Brain (tissue), 1 donor: ENCODE measurements around a stretch of chr1.

GRCh38 chr1:218347252-218348092 is 2.3 kb downstream of the TGFB2 start:
- RRBS: 3% methylated on average over 6 of the region's 23 CpGs

DNA sequence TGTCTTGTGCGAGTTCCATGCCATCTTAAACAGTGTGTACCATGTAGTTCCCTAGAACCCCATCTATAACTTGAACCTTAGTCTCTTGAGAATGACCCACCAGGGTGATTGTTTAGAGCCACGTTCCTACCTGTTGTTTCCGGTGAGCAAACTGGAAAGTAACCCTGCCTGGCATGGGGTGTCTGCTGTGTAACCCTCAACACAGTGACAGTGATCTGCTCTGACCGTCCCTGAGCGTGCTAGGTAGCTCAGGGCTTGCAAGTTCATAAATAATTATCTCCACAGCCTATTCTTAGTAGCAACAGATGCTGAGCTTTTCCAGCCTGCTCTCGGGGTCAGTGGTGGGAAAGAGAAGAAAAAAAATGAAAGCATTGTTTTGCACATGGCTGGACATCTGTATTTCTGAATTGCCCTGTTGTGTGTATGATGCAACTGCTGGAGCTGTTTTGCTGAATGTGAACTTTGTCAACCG is 26.7 kb downstream of the TGFB2 start:
- RRBS: no CpG with 5 or more reads among the region's 7 CpGs

DNA sequence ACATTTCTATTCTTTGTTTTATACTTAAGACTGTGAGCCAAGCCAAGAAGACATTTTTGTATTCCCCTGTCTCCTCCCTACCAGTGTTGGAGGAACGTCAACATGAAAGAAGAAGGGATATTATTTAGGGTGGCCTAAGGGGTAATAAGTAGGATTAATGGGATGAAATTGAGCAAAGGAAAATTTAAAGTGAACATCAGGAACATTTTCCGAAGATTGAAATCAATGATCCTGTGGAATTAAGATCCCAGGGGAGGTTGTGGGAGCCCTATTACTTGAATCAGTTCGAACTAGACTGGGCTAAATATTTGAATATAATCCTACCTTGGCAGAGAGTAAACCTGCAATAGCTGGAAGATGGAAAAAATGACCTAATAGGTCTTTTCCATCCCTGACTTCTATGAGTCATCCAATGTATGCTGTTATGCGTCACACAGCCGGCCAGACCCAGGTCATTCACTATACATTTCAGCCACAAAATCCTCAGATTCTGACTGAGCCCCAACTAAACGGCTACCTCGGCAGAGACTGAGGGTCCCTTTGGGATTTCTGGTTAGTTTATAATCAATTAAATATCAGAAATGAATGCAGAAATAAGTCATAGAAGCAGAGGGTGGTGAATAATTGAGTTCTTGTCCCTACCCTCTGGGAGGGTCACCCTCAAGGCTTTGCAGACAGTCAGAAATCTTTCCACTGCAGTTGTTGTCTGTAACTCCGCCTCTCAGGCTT is 240.3 kb downstream of the TGFB2 start:
- RRBS: no CpG with 5 or more reads among the region's 8 CpGs

DNA sequence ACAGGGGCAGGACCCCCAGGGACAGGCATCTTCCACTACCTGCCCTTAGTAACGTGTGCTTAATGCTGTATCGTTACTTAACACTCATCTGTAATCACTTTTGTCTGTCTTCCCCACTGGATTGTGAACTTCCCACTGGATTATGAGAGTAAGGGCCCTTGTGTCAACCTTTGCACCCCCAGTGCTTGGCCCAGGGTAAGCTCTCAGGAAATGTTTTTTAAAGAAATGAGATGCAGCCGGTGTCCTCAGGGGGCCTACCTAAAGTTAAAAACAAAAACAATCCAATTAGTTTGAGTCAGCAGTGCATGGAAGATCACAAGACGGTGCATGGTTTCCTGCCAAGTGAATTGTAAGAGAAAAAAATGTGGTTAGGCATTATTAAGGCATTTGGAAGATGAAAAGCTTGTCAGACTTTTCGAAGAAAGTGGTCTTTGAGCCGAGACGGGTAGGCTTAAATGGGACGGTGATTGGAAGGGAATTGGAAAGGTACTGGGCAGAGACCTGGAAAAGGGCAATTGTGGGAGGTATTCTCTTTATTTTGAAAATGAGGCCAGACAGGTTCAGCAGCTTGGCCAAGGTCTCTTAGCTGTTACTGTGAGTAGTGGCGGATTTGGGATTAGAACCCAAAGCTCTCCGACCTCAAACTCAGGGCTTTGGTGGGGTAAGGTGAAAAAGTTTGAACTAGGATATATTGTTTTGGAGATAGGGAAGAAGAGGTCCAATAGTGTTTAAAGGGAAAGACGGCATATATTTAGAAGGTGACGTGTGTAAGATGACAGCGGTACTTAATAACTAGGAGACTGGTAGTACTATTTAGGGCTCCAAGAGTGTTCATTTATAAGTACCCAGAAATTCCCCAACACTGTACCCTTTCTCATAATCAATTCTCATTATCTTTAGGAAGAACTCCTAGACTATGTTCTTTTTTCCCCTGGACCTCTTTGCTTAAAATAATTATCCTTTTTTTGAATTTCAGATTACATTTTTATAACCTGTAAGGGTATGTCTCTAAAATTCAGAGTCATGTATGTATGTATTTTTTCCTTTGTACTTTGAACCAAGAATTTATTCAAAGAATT is 1.2 kb downstream of the LYPLAL1 start:
- RRBS: no CpG with 5 or more reads among the region's 13 CpGs

DNA sequence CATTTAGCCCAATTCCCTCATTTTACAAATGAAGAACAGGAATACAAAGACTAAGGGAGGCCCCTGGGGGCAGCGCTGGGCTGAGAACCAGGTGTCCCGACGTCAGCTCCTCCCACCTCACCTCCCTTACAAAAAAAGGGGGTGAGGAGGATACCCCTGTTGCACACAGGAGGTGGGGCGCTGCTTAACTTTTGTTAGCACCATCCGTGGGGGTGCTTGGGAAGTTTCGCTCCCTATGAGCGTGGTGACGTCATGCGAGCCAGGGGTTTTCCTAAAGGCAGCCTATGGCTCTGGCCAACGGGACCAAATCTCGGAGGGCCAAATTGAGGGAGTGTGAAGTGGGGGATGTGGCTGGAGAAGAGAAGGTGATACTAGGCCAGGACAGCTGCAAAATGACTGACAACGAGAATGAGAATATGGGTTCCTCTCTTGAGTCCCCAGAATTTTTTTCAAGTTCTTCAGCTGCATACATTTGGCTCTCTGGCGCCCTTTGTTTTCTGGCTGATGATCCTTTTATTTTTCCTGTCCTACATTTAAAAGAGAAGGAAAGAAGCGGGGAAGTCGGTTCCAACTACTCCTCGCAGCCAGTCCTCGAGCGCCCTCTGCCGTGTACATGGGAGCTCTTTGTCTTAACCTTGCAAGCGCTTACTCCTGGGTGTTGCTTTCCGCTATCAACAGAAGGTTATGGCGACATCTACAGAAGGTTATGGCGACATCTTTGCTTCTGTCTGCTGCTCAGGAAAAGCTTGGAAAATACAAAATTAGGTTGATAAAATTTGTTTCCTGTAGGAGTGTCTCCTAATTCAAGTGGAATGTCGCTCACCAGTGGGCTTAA is 47.9 kb upstream of the ZC3H11B start:
- RRBS: no CpG with 5 or more reads among the region's 24 CpGs

- RRBS: no CpG with 5 or more reads among the region's 3 CpGs
These were observed 27.4 kb downstream of the EPRS1 start for GRCh38 chr1:220018852-220019331.

- RRBS: no CpG with 5 or more reads among the region's 1 CpG
These were observed 21.3 kb downstream of the EPRS1 start for GRCh38 chr1:220024901-220025577.

DNA sequence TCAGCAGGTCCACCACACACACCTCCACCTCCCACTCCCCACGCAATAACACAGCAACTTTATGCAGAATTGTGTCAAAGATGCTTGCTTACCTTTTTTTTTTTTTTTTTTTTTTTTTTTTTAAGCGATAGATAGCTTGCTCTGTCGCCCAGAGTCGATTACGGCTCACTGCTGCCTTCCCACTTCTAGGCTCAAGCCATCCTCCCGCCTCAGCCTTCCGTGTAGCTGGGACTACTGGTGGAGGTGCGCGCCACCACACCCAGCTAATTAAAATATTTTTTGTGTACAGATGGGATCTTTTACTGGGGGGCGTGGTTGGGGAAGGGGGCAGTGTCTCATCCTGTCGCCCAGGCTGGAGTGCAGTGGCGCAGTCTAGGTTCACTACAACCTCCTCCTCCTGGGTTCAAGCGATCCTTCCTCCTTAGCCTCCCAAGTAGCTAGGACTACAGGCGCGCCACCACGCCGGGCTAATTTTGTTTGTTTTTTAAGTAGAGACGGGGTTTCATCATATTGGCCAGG is 666 bp upstream of the BPNT1 start:
- RRBS: no CpG with 5 or more reads among the region's 18 CpGs

DNA sequence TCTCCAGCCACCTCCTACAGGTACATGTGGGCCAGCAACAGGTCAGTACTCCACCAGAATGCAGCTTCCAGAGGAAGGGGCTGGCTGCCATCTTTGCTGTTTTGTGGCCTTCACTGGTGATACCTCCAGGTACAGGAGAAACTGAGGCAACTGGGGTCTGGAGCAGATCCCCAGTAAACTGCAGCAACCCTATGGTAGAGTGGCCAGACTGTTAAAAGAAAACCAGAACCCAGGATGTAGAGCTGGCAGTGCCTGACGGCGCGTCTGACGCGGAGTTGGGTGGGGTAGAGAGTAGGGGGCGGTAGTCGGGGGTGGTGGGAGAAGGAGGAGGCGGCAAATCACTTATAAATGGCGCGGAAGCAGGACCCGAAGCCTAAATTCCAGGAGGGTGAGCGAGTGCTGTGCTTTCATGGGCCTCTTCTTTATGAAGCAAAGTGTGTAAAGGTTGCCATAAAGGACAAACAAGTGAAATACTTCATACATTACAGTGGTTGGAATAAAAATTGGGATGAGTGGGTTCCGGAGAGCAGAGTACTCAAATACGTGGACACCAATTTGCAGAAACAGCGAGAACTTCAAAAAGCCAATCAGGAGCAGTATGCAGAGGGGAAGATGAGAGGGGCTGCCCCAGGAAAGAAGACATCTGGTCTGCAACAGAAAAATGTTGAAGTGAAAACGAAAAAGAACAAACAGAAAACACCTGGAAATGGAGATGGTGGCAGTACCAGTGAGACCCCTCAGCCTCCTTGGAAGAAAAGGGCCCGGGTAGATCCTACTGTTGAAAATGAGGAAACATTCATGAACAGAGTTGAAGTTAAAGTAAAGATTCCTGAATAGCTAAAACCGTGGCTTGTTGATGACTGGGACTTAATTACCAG is 18.8 kb downstream of the RAB3GAP2 start:
- RRBS: no CpG with 5 or more reads among the region's 18 CpGs

GRCh38 chr1:220559026-220559860 is 31.3 kb downstream of the MARK1 start:
- RRBS: no CpG with 5 or more reads among the region's 1 CpG

DNA sequence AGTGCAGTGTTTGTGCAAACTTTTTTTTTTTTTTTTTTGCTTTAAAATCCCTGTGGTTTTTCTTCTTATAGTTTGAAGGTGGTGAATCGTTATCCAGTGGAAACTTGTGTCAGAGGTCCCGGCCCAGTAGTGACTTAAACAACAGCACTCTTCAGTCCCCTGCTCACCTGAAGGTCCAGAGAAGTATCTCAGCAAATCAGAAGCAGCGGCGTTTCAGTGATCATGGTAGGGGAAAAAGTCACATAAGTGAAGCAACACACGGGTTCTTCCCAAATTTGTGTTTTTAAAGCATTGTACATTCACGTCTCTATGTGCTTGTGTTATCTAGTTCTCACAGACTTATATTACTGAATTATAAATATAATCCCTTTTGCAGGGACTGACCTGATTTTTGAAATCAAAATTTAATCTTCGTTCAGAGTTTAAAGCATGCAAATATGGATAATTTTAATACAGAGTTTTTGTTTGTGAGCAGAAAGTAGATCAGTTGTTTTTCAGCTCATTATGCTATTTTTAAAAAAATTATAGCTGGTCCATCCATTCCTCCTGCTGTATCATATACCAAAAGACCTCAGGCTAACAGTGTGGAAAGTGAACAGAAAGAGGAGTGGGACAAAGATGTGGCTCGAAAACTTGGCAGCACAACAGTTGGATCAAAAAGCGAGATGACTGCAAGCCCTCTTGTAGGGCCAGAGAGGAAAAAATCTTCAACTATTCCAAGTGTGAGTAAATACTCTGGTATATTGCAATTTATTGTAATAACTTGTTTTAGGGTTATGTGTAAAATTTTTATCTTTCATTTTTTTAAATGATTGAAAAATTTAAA is 54.6 kb upstream of the C1orf115 start:
- RRBS: no CpG with 5 or more reads among the region's 9 CpGs

DNA sequence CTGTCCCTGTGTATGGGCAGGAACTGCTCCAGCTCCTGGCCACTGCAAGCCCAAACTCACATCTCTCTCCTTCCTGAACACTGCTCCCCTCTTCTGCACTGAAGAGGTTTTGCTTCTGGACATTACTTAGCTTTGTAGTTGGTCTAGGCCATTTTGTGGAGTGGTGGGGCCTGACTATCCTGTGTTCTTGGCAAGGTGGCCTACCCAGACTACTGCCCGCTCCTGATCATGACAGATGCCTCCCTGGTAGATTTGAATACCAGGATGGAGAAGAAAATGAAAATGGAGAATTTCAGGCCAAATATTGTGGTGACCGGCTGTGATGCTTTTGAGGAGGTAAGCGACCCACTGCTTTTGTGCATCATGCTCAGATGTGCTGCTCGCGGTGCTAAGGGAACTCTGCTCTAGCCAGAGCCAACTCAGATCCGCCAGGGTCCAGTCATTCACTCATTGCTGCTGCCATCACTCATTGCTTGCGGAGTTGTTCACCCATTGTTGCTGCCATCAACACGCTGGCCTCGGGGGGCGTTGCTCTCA is 14.7 kb downstream of the MTARC2 start:
- RRBS: no CpG with 5 or more reads among the region's 10 CpGs

GRCh38 chr1:220770241-220770683 is 16.5 kb upstream of the MTARC1 start:
- RRBS: no CpG with 5 or more reads among the region's 11 CpGs

DNA sequence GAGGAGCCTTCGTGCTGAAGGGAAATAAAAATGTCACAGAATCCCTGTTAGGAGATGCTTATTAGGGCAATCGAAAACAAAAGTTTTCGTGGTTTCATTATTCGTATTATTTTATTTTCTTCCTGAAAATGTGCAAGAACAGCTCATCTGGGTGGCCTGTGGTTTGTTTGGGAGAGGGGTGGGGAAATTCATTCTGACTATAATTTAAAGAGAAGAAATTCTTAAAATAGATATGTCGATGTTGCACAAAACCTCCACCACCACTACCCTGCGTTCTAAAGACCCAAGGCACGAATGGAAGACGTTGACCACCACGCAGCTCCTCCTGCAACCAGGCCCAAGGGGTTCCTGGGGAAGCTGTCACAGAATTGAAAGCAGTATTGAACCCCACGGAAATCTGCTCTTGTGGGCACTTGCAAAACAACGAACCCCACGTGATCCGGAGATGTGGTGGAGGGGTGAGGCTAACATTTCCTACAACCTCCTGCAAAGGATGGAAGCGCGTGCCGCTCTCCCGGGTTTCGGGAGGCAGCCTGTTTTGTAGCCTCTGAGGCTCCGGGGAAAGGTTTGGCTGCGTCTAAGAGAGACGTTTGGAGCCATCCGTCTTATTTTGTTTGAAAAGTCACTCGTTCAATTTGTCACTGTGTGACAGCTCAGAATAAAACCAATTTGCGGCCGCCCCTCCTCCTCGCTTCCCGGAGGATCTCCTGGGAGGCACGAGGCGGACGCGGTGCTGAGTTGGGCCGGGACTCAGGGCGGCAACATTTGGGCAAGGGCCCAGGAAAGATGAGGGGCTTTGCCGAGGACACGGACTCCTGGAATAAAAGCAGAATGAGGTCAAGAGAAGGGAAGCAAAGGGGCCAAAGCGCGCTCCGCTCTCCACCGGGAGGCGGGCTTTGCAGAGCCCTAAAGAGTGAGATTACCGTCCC is 854 bp upstream of the HLX start:
- RRBS: 21% methylated on average over 16 of the region's 41 CpGs

GRCh38 chr1:220880529-220881706 is 1.7 kb downstream of the HLX start:
- RRBS: no CpG with 5 or more reads among the region's 51 CpGs

DNA sequence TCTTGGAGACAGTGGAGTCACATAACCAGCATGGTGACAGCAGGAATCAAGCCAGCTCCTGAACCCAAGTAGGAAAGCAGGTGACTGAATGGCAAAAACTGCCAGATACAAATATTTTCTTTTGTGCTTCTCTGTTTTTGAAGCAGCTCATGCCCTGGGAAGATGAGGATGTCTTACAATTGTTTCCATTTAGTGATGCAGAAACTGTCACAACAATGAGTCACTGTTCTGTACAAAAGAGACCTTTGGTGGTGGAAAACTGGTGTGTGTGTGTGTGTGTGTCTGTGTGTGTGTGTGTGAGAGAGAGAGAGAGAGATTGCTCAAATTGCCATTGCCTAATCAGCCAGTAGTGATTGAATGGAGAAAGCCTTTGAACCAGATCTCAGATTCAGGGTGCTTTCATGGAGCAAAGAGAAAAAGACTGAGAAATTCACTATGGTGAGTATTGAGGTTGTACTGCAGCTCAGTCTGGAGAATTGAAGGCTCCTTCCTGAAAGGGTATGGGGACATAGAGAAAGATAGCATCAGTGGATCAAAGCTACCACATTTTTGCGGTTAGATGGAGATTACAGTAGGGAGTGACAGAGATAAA is 406.7 kb downstream of the DUSP10 start:
- RRBS: no CpG with 5 or more reads among the region's 1 CpG

- RRBS: no CpG with 5 or more reads among the region's 8 CpGs
These were observed 405.8 kb downstream of the DUSP10 start for GRCh38 chr1:221335785-221336723.

- RRBS: no CpG with 5 or more reads among the region's 1 CpG
These were observed 198.1 kb downstream of the DUSP10 start for GRCh38 chr1:221543891-221544142.

DNA sequence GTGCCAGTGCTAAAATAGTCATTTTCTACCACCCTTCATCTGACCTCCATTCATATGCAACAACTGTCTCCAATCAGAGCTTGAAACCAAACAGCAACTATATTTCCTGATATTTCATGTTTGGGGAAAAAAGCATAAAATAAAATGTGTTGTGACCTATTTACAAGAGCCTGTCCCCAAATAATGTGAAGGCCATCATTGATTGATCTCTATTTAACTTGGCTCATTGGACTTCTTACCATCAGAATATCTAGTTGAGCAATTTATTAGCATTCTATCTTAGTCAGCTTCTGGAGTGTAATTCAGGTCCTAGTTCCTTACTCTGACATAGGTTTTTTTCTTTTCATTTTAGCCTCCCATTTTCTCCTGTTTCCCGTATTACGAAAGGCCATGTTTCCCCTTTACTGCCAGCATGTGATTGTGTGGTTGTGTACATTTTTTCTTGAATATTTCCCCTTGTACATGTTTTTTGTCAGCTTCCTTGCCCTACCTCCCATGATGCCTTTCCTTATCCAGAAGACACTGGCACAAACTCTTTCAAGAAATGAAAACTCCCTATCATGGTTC is 43.0 kb downstream of the DUSP10 start:
- RRBS: no CpG with 5 or more reads among the region's 2 CpGs